PC-3 (cell line): Measurements from ENCODE around the genes ENAH, LEFTY2 and H3-3A.

DNA sequence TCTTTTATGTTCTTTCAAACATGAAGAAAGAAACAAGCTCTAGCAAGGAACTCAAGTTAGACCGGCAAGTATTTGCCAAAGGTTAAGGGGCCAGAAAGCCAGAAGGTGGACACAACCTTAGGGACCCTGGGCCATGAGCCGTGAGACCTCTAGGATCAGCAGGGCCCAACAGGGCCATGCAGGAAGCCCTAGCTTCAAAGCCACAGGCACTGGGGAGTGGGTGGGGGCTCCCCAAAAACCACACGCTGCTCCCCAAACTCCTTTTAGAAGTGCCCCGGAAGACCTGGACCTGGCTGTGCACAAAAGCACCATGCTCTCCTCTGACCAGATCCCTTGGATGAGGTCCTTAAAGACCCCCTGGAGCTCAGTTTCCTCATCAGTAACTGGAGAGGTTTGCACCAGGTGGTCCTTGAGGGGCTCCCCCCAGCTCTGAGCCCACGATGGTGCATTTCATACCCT, 40.4 kb upstream of the LBR start:
- RAMPAGE, long total RNA: no peak

- RAMPAGE, long total RNA: no peak
These were observed at the start of gene ENAH for GRCh38 chr1:225652485-225653219. Gene ENAH, minus strand, starts transcription at chr1:225653123.

DNA sequence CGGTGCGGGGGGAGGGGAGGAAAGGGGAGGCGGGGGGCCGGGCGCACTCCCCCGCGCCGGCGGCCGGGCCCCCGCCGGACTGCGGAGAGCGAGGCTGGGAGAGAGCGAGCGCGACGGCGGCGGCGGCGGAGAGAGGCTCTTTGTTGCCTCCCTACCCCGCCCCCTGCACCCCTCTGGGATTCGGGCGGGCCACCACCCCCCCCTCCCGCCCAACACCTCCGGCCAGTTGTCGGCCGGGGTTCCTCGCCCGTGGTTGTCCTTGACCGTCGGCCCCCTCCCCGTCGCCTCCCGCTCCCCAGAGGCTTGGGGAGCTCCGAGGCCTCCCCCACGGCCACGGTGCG, 267 bp upstream of the ENAH start:
- RAMPAGE, long total RNA: no peak

GRCh38 chr1:225699962-225700902, 47.3 kb upstream of the ENAH start:
- RAMPAGE, long total RNA: no peak

DNA sequence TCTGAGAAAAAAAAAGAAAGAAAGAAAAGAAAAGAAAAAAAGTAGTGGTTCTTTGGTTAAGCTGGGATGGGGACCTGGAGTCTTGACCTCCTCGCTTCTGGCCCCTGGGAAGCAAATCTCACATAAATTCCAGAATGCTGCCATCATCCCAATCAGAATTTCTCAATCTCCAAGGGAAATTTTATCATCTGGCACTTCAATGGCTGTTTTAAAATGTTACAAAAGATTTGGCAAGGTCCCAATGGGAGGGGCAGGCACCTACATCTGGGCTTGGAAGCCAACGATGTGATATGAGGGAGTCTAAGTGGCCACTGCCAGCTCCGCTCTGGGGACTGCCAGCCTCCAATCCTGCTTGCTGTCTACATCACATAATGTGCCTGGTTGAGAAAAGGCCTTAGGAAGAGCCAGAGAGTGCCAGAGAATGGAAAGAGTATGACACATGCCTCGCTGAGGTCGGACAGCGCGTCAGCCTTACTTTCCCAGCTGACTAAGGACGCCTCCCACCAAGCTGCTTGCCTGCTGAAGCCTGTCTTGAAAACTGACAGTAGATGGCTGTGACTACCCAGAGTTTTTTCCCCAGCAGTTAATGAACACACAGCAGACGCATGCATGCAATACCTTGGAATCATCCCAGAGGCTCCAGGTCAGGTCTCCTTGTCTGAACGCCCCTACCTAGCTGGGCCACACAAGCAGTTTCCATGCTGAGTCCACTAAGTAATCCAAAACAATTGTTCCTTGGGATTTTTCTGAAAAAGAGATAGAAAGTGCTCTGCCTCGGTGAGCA, 41.9 kb upstream of the SRP9 start:
- RAMPAGE, long total RNA: no peak

DNA sequence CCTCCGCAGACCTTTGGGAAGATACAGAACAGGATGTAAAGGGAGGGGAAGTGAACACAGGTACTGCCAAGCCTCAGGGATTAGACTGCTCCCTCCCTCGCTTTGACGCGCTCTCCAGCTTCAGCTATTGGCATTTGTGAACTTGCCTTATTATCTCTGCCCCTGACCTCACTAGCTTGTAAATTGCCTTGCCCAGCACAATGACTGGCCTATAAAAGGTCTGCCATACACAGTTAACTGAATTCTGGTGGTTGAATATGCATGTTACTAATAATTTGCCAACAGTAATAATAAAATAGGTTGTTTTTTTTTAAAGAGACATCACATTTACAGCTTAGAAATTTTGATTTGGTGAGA, 4.7 kb upstream of the SRP9 start:
- RAMPAGE, long total RNA: no peak

DNA sequence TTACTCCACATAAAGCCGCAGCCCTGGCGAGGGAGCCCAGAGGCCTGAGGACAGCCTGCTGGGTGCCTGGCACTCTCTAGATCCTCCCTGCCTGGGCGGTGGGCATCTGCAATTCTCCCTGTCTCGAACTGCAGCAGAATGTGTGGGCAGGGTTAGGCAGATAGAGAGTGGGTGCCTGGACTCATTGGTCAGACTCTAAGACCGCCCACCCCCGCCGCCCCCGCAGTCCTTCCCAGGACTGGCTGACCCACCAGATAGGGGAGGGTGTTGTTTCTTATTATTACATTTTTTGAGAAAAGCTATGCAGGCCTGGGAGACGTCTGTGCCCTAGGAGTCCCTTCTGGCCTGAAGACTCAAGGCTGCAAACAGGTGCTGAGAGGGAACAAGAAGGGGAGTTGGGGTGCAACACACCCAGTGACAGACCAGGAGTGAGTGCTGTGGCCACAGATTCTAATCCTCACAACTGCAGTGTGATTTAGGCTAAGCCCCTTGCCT, 14.1 kb downstream of the EPHX1 start:
- RAMPAGE, long total RNA: no peak

DNA sequence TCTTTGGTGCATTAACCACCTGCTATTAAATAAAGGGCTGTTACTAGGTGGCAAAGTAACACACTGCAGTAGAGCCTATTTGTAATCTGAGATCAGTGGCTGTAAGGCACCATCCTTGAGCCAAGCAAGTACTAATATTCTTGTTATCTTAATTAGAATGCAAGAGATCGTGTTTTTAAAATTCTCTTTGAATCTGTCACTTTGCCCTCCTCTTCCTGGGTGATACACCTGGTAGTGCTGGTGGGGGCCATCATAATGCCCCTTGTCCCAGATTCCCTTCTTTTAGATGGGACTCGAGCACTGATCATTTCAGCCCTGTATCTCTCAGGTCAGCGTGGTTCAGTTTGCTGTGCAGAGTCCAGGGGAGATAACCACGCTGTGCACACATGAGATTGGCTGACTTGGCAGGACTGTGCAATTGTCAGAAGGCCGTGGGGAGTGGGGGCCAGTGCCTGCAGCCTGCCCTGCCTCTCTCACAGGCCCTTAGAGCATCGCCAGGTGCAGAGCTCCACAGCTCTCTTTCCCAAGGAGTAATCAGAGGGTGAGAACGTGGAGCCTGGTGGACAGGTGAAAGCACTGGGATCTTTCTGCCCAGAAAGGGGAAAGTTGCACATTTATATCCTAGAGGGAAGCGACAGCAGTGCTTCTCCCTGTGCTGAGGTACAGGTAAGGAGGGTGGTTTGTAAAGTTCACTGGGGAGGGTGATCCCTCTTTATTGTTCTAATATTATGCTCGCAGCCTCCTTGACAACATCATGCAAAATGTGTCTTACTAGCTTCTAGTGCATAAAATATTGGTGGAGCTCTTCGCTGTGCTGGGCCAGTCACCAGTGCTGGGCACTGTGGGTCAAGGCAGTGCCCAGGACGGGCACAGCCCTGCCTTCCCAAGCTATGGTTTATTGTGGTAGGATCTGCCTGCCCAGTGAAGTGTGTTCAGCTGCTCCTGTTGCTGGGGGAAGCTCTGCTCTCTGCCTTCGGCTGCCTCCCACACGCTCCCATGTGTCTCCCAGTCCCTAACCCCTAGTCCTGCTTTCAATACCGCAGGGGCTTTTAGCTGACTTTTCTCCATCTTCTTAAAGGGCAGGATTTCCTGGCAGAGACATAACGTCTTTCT, 15.3 kb downstream of the EPHX1 start:
- RAMPAGE, long total RNA: no peak

GRCh38 chr1:225881325-225882205, 615 bp downstream of the TMEM63A start:
- RAMPAGE, long total RNA: no peak

GRCh38 chr1:225883722-225884399, 1.7 kb upstream of the TMEM63A start:
- RAMPAGE, long total RNA: no peak

GRCh38 chr1:225939470-225940031, 1.5 kb downstream of the LEFTY2 start:
- RAMPAGE, long total RNA: no peak

DNA sequence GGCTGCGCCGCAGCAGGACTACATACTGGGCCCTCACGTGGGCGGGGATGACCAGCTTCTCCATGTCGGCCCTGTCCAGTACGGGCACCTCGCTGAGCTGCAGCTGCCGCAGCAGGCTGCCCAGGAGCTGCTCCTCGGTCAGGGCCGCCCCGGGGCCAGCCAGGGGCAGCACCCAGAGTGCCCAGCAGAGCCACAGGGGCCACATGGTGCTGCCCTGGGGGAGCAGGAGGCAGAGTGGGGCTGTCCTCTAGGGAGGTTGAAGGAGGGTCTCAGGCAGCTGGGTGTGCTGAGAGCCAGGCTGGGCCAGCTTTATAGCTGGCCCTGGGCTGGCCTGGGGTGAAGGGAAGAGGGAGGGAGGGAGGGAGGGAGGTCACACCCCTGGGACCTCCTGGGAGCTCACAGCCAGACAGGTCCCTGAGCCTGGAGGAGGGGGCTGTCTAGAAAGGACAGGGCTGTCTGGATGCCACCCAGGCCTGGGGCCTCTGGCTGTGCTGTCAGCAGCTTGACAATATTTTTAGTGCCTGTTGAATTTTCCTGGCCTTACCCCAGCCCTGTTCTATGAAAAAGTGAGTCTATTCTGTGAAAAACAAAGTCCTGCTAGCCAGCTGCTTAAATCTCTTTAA, at the start of gene LEFTY2:
LEFTY2 (minus strand) TSS at position 285 of the 623 bp plus-strand sequence.
- RAMPAGE, long total RNA: no peak

DNA sequence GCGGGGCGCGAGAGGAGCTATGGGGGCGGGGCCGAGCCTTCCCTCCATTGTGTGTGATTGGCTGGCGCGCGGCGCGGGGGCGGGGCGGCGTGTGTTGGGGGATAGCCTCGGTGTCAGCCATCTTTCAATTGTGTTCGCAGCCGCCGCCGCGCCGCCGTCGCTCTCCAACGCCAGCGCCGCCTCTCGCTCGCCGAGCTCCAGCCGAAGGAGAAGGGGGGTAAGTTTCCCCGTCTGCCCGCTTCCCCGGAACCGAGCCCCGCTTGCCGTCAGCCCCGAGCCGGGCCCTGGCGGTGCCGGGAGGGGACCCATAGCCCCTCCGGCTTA, at the start of gene H3-3A:
H3-3A (plus strand) TSS at position 122 of the 324 bp plus-strand sequence.
- RAMPAGE, long total RNA: start-site peak on the plus strand centred at position 144 of the sequence, 28 bp wide, 453 and 129 reads in 2 replicates

- RAMPAGE, long total RNA: no peak
These were observed 1.1 kb downstream of the H3-3A start for GRCh38 chr1:226063380-226064187.

GRCh38 chr1:226066003-226067069, 3.8 kb downstream of the H3-3A start:
- RAMPAGE, long total RNA: no peak

DNA sequence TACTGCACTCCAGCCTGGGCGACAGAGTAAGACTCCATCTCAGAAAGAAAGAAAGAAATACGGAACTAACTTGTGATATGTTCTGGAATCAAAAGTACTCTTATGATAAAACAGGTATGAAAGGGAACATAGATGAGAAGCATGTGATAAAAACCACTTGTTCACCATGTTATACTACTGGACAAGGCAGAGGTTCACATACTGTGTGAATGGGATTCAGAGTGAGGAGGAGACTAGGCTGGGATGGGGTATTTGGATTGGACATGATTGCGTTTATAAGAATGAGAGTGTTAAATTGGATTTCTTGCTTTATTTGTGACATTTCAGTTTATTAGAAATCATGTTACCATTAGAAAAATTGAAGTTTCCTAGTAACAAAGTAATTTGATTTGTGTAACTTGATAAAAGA, 8.2 kb downstream of the H3-3A start:
- RAMPAGE, long total RNA: no peak

- RAMPAGE, long total RNA: no peak
These were observed 14.5 kb downstream of the H3-3A start for GRCh38 chr1:226077063-226077341.

DNA sequence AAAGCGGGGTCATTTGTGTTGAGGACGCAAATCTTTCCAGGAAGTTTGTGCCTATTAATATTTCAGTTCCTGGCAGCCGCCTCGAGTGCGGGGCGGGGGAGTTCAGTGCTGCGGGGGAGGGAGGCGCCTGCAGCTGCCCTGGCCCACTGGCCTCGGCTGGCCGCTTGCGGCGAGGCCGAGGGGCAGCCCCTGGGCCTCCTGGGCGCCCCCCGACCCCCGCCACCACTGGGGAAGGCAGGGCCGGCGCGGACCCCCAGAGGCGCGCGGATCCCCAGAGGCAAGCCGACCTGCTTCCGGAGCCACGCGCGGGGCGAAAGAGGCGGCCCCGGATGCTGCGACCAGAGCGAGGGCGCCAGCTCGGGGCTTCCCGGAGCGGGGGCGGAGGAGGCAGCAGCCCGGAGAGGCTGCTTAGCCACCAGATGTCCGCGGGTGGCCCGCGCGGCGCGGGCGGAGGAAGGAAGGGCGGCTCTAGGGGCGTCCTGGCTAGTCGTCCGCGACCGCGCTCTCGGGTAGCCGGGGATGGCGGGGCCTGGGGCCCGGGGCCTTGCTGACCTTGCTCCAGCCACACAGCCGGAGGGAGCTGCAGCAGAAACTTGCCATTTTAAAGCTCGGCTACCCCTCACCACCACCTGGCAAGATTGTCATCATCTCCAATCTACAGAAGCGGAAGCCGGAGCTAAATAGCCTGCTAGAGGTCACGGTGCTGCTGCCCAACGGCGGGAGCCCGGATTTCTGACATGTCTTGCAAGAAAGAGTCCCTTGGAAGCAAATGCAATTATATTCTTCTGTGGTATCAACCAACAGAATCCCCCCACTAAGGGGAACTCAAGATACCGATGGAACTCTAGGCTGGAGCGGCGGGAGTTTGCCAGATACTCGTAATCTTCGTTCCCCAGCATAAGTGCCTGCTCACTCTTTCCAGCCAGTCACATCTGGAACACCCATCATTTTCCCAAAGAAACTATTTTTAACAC, 48.1 kb downstream of the H3-3A start:
- RAMPAGE, long total RNA: no peak

- RAMPAGE, long total RNA: no peak
These were observed 980 bp downstream of the ACBD3 start for GRCh38 chr1:226185529-226185993.

DNA sequence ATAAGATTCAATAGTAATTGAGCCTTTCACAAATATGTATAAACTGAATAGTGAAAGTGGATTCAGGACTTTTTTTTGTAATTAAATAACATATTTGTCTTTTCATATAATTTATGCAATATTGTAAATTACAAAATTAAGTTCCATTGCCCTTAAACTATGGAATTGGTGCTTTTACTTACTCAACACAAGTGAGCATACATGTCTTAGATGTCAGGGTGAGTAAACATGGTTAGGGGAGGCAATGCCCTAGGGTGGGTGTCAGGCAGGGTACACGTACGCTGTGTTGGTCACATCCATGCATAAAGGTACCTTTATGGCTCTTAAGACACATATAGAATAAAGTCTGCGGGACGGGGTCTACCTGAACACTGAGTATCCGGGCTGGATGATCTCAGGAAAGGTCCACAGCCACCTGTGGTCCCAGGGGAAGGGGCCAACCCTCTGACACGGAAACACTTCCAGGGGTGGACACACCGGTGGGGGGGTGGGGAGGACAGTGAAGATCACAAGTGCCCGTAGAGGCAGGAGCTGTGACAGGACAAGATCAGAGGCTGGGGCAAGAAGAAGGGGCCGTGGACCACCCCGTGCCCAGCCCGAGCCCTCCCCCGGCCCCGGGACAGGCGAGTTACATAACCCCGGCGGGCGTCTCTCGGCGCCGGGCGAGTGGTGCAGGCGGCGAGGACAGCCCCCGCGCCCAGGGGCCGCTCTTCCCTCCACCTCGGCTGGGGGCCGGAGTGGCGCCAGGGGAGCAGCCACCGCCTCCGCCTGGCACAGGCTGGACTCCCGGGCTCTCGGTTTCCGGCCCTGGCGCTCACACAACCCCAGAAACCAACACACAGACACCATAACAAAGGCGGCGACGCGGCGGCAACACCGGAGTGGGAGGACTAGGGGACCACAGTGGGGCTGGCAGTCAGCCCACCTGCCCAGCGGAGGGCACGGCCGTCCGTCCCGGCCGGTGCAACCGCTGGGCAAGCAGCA, 585 bp downstream of the LIN9 start:
- RAMPAGE, long total RNA: no peak